Measurements from ENCODE around the genes SMIM10L2A, CT45A6, SLC9A6 and ZIC3.

- RRBS = no CpG with 5 or more reads among the region's 1 CpG
Measured at GRCh38 chrX:135033374-135033616, 1.1 kb downstream of the RTL8C start.

DNA sequence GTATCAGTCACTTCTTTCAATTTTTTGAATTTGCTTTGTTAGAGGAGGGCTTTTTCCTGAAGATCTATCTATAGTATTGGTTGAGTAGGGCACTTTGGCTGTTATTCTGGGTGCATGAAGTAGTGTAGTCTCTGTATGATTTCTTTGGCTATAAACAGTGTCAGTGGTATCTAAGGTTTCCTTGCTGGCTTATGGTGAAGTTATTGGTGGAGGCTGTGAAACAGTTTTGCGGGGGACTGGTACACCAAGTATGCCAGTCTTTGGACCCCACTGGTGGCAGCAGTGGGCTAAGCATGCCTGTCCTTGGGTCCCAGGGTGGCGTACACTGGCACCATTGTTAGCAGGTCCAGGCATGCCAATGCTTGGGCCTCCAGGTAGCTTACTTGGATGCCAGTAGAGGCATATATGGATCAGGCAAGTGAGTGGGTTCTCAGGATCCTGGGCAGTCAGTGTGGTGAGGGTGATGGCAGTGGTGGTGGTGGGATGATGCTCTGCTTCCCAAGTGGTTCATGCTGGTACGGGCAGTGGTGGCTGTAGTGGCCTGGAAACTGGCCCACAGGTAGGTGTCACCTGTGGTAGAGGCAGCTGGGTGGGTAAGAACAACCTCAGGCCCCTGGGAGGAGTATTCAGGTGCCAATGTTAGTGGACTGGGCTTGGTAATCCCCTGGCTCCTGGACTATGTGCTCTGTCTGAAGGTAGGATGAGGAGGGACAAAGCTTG lies 8.0 kb downstream of the ETDC start:
- RRBS = no CpG with 5 or more reads among the region's 3 CpGs

DNA sequence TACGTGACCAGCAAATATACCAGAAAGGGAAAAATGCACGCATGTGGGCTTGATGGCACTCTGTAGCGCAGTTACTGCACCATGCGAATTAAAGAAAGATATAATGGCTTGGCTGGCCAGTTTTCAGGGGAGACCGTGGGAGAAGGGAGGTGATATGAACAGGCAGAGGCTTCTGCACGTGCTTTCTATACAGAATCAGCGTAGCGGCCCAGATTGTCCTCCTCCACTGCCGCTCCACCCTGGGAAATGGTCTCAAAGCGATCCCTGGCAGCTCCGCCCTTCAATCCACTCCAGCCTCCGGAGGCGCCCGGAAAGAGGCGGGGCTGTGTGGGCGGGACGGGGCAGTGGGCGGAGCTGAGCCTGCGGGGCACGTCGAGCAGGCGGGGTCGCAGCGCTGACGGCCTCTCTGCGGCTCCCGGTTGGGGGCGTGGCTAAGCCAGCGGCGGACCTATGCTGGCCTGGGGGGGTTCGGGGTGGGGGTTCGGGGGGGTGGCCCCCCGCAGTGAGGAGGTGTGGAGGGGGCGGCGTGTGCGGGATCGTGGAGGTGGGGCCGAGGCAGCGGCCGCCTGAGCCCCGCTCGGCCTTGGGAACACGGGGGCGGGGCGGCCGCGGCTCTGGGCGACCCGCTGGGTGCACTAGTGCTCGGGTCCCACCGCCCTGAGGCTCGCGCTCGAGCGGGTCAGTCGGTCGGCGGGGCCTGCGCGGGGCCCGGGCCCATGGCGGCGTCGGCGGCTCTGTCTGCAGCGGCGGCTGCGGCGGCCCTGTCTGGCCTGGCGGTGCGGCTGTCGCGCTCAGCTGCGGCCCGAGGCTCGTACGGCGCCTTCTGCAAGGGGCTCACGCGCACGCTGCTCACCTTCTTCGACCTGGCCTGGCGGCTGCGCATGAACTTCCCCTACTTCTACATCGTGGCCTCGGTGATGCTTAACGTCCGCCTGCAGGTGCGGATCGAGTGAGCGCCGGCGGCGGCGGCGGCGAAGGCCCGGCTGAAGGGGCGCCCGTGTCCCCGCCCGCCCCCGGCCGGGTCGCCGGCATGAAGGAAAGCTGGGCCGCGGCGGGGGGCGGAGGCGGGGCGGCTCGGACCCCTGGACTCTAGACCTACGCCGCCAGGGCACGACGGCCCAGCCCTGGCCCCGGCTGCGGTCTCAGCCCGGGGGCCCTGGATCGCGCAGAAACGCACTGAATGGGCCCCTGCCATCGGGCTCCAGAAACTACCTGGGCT lies at the start of gene SMIM10L2A:
SMIM10L2A (plus strand) TSS at position 529 of the 1,219 bp plus-strand sequence.
- RRBS = 4% methylated on average over 14 of the region's 124 CpGs

- RRBS = no CpG with 5 or more reads among the region's 20 CpGs
Measured at GRCh38 chrX:135802635-135803129, at the start of gene CT45A6. Gene CT45A6, minus strand, starts transcription at chrX:135802787.

GRCh38 chrX:135974357-135974896 lies 639 bp upstream of the MMGT1 start:
- RRBS = no CpG with 5 or more reads among the region's 26 CpGs

DNA sequence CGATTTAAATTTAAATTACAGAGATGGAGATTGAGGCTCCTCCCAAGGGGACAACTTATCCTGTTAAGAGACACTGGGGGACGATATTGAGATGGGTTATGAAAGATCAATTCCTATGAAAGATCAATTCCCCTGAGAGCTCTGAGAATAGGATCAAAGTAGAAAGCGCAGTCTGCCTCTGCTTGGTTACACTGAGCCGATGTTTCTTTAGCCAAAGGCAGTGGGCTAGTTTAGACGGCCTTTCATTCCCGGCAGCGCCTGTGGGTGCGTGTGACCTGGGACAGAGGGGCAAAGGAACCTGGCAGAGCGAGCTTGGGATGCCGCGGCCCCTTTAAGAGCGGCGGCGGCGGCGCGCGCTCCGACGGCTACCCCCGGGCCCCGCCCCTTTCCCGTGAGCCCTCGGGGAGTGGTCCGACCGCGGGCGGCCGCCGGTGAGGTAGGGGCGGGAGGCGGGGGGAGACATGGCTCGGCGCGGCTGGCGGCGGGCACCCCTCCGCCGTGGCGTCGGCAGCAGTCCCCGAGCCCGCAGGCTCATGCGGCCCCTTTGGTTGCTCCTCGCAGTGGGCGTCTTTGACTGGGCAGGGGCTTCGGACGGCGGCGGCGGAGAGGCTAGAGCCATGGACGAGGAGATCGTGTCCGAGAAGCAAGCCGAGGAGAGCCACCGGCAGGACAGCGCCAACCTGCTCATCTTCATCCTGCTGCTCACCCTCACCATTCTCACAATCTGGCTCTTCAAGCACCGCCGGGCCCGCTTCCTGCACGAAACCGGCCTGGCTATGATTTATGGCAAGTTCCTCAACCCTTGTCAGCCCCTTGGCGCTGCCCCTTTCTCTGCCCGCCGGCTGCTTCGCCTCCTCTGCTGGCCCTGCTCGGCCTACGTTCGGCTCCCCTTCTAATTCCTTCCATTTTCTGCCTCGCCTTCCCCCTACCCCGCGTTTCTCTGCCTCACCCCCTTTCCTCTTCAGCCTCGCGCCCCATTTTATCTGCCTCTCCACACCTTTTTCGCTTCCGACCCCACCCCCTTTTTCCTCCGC lies at the start of gene SLC9A6:
SLC9A6 (plus strand) TSS at position 394 of the 1,034 bp plus-strand sequence.
- RRBS = 4% methylated on average over 16 of the region's 77 CpGs

GRCh38 chrX:136047926-136048297 lies 62.7 kb downstream of the SLC9A6 start:
- RRBS = no CpG with 5 or more reads among the region's 2 CpGs

- RRBS = no CpG with 5 or more reads among the region's 3 CpGs
Measured at GRCh38 chrX:136070682-136070926, 85.4 kb downstream of the SLC9A6 start.

DNA sequence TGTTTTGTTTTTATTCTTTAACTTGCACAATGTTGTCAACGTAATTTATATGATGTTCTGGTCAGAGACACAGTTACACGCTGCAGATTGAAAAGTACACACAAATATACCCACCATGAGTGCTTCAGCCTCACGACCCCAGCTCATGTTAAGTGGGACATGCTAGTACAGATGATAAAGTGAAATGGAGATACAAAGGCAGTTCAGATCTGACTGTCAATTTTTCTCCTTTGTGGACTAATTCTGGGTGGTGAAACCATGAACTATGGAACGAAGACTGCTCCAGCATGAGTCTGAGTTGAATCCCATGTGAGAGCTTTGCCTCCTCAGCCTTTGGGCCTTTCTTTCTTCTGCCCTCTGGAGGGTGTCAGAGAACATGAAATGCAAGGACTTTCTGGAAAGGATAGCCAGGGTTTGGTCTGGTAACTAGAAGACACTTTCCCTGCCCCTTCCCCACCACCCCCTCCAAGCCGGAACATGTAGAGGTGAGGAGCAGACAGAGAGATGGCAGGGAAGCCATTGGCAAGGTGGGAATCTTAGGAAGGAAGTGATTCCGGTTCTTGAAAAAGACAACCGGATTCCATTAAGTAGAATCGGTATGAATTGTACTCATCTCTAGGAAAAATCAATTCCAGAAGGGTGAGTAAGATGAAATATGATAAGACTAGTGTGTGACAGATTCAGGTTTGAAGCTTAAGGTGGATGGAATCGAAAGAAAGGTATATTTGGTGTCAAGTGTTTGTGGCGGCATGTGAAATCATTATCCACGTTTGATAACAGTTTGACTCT lies 30.6 kb upstream of the FHL1 start:
- RRBS = 67% methylated on average over 1 of the region's 11 CpGs

DNA sequence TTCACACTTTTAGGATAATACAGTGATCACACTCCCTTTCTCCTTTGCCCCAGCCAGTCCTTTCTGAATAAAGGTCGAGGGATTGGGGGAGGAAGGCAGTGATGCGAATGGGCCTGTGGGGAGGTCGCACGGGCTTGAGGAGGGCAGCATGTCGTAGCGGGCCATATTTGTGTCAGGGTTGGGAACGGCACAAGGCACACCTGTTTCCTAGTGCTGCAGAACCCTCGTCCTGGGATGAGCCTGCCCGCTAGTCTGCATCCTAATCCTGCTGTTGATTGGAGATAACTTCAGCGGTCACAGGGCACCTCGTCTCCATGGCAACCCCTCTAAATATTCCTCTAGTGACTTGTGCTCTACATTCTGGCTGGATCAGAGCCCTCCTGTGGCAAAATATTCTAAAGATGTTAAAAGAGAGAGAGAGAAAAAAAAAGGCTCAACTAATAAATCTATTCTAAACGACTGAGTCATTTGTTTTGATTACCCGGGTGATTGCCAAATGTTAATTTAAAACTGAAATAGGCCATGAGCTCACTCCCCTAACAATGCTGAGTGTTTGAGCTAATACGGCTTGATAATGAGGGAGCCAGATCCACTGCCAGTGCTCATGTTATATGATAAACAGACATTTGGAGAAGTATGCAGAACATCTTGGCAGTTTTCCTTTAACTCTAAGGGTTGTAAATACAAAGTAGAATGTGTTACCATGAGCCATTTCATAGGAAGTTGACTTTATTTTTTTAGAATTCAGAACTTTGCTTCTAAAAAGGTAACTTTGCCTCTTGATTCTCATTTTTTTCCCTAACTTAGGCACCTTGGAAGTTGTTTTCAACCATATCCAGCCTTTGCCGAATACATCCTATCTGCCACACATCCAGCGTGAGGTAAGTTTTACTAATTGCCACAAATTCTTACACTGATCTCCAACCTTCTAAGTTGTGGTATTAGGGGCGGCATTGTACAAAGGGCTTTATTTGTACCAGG lies 27.5 kb upstream of the FHL1 start:
- RRBS = no CpG with 5 or more reads among the region's 17 CpGs

DNA sequence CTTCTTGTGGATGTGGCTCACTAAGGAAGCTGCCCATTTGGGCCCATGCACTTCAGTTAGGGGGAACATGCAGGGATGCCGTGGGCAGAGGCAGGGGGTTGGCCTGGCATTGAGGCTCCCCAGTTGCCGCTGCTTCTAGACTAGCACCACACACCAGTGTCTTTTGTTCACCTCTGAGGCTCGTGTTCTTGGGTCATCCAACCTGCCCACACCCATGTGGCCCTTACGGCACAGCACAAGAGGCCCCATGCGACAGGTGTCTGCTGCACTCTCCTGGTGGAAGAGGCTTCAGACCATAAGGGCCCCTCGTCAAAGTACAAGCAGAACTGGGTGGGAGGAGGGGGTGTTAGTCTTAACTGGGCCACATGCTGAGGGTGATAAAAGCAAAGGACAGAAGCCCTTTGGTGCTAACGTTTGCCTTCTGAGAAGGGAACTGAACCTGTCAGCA lies 15.0 kb downstream of the FHL1 start:
- RRBS = no CpG with 5 or more reads among the region's 7 CpGs

- RRBS = no CpG with 5 or more reads among the region's 2 CpGs
Measured at GRCh38 chrX:136641730-136642060, 6.3 kb upstream of the CD40LG start.

- RRBS = no CpG with 5 or more reads among the region's 12 CpGs
Measured at GRCh38 chrX:136878841-136879698, 1.5 kb downstream of the RBMX start.

GRCh38 chrX:136909689-136910640 lies 29.4 kb upstream of the RBMX start:
- RRBS = no CpG with 5 or more reads among the region's 28 CpGs

GRCh38 chrX:137031919-137032190 lies 1.9 kb downstream of the GPR101 start:
- RRBS = 0% methylated on average over 1 of the region's 18 CpGs

GRCh38 chrX:137565231-137566196 lies at the start of gene ZIC3:
Gene ZIC3, plus strand, starts transcription at chrX:137566127.
- RRBS = 14% methylated on average over 9 of the region's 92 CpGs

DNA sequence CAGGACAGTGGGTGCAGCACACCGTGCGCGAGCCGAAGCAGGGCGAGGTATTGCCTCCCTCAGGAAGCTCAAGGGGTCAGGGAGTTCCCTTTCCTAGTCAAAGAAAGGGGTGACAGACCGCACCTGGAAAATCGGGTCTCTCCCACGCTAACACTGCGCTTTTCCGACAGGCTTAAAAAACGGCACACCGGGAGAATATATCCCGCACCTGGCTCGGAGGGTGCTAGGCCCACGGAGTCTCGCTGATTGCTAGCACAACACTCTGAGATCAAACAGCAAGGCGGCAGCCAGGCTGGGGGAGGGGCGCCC lies 66.9 kb upstream of the FGF13 start:
- RRBS = no CpG with 5 or more reads among the region's 18 CpGs

- RRBS = 6% methylated on average over 1 of the region's 25 CpGs
Measured at GRCh38 chrX:139691378-139691837, 16.6 kb downstream of the MCF2 start.

- RRBS = no CpG with 5 or more reads among the region's 3 CpGs
Measured at GRCh38 chrX:139726970-139728039, 19.3 kb upstream of the MCF2 start.

Measured in HGPS cell (cell line).